ENCODE measurements around a stretch of chr6.

DNA sequence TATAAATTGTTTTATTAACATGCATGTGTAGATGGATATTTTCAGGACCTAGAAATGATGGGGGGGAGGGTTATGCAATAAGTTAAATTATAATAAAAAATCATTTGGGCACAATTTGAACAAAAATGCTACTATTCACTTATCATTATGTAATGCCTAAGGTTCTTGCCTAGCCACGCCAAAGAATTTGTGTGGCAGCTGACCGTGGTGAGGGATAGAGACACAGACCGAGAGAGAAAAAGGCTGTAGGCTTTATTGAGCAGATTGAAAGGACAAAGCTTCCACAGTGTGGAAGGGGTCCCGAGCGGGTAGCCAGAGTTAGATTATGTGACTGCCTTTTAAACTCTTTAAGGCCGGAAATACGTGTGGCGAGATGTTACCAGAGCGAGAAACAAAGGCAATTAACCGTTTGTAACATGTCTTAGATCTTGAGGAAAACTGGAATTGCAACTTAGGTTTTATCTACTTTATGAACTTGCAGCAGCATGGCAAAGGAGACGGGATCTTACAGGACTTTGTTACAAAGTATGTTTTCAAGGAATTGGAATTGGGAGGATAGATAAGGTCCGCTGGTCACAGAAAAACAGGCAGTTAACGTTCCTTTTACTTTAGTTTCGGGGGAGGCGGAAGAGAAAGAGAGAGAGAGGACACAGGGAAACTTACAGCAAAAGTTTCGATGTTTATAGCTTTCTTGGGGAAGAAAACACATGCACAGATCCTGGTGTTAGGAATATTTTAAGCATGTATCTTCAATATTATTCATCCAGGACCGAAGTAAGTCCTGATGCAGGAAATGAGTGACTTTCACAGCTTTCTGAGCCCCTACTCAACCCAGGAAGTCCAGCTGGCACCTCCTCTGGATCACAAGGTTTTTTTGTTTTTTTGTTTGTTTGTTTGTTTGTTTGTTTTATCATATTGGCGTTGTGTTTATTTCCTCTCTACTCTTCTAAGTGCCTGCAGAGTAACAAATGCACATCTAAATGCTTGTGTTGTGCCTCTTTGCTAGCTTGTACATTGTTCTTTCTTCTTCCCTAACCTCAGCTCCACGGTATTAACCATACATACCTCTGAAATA is 594.7 kb upstream of the ADGRB3 start:
- PRO-cap, 2 experiments = no peak in any of the 2 experiments
- RAMPAGE, long total RNA, 4 experiments = no peak in any of the 4 experiments

- PRO-cap, 2 experiments = no peak in any of the 2 experiments
- RAMPAGE, long total RNA, 4 experiments = no peak in any of the 4 experiments
These were observed 122.6 kb downstream of the ADGRB3 start for GRCh38 chr6:68757741-68758108.

DNA sequence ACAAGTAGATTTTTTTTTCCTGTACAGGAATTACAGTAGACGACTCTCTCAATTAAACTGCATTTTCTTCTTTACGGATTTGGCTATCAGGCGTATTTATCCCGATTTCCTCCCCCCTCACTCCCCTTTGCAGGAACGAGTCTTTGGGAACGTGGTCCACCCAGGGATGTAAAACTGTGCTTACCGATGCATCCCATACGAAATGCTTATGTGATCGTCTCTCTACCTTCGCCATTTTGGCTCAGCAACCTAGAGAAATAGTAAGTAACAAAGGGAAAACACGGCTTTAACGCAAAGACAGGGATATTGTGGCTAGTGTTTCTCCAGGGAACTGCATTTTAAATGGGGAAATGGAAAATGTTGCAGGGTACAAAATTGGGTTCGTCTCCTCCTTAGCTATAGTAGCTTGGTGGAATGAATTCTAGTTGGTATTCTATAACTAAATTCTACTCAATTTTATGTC is 563.6 kb downstream of the LMBRD1 start:
- PRO-cap, 2 experiments = no peak in any of the 2 experiments
- RAMPAGE, long total RNA, 4 experiments = no peak in any of the 4 experiments

- PRO-cap, 2 experiments = no peak in any of the 2 experiments
- RAMPAGE, long total RNA, 4 experiments = no peak in any of the 4 experiments
These were observed 351.6 kb downstream of the LMBRD1 start for GRCh38 chr6:69445257-69445601.

GRCh38 chr6:69456436-69456741 is 340.4 kb downstream of the LMBRD1 start:
- PRO-cap, 2 experiments = no peak in any of the 2 experiments
- RAMPAGE, long total RNA, 4 experiments = no peak in any of the 4 experiments

- PRO-cap, 2 experiments = no peak in any of the 2 experiments
- RAMPAGE, long total RNA, 4 experiments = start-site peak on the minus strand in 1 of 4 experiments, at chr6:69769360-69769366 at its widest, 5 reads per replicate
These were observed 27.7 kb downstream of the LMBRD1 start for GRCh38 chr6:69769126-69769545.

- PRO-cap, 2 experiments = no peak in any of the 2 experiments
- RAMPAGE, long total RNA, 4 experiments = no peak in any of the 4 experiments
These were observed 29.2 kb upstream of the LMBRD1 start for GRCh38 chr6:69825904-69826419.

- PRO-cap, 2 experiments = no peak in any of the 2 experiments
- RAMPAGE, long total RNA, 4 experiments = no peak in any of the 4 experiments
These were observed 17.1 kb upstream of the FAM135A start for GRCh38 chr6:70396027-70396708.

- PRO-cap, 2 experiments = no peak in any of the 2 experiments
- RAMPAGE, long total RNA, 4 experiments = no peak in any of the 4 experiments
These were observed 141.3 kb downstream of the B3GAT2 start for GRCh38 chr6:70815440-70816068.

- PRO-cap, 2 experiments = peak in 1 of 2 experiments; most common plus-strand start chr6:71108124 (in 1); most common minus-strand start chr6:71107990 (in 1)
- RAMPAGE, long total RNA, 4 experiments = no peak in any of the 4 experiments
These were observed 151.1 kb upstream of the B3GAT2 start for GRCh38 chr6:71107806-71108594.

- PRO-cap, 2 experiments = no peak in any of the 2 experiments
- RAMPAGE, long total RNA, 4 experiments = start-site peak on the minus strand in 3 of 4 experiments, at chr6:71312262-71312619 at its widest, 10 to 16 reads per replicate
These were observed 23.8 kb downstream of the OGFRL1 start for GRCh38 chr6:71312331-71312892.

DNA sequence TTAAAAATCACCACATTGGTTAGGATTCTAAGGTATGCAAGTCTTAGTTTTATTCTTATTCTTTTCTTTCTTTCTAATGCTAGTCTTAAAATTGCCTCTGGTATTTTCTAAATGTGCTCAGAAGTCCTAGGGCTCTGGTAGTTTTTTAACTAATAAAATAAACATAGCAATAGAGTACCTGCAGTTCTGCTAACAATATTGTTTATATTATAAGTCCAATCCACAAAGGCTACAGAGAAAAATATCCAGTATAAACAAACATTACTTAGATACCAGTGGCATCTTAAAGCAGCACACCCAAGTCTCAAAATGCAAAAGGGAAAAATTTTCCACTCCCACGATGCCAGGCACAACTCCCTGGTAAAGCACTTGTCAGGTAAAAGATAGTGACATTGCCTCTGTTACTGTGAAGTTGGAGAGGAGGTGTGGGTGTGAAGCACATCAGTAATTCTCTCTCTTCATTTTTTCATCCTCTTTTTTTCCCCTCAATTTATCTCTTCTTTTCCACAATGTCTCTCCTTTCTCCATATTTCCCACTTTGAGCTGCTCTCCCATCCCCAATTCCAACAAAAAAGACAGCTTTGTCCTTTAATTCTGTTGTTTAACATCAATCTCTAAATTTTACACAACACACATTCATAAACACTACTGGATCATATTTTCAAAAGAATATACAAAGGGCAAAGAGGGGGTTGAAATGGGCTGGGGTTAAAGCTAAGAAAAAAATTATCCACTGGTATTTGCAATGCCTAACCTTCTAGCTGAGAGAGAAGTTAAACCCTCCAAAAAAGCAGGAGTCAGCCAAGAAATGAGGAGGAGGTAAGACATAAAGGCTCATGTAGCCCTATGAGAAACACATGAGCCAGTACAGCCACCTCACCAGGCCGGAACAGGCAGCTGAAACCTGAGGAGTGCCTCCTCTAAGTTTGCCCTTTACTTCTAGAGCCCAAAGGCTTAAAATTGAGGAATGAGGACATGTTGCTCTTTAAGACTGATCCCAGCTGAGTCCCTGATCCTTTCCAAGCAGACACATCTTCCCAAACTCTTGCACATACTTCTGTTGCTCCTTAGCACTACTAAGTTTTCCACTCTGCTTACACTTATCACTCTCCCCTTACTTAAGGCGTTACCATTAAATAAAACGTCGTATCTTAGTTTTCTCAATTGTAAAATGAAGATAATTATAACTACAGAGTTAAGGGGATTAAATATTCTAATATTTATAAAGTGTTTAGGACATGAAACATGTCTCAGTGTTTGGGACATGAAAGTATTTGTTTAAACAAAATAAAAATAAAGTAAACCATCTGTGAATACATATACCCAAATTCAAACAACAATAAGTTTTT is 123.7 kb downstream of the OGFRL1 start:
- PRO-cap, 2 experiments = no peak in any of the 2 experiments
- RAMPAGE, long total RNA, 4 experiments = start-site peak on the minus strand in 1 of 4 experiments, centred at position 696 of the sequence, 29 reads per replicate

DNA sequence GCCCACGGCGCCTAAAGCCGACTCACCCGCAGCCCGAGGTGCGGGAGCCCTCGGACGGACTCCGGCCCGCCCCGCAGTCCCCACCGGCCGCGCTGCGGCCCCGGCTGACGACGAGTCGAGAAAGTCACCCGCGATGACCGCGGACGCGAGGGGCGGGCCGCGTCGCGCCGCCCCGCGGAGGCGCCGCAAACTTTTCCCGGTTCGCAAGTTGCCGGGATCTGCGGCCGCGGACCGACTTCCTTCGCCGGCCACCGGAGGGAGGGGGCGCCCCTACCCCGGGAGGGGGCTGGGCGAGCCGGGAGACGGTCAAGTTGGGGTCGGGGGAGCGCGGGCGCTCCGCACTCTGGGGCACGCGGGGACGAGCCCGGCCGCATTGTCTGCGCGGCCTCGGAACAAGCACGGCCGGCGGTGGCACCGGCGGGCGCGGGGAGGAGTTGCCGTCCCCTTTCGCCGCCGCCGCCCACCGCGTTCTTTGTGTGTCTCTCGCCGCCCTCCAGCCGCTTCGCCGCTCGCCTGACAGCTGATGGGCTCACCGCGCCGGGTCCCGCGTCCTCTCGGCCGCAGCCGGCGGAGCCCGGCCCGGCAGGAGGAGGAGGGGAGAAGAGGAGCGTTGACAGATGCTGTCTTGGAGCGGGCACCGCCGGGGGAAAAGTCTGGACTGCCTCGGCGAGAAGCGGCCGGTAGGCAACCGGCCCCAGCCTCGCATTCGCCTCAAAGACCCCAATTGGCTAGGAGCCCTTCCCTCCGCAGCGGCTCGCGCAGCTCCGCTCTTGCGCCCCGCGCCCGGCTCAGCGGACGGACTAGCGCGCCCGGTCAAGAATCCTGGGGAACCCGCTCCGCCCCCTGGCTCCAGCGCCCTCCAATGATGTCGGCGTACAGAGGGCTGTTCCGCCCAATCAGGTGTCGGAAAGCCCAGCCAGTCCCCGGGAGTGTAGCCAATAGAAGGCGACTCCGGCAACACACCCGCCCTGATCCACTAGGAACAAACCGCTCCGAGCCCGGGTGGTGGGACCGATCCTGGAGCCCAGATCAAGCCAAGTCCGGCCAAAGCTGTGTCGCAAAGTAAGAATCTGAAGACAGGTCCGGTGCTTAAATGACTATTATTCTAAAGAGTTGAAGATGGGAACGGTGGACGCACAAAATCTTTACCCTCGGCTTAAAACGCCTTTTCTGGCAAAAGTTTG is 131.8 kb downstream of the OGFRL1 start:
- PRO-cap, 2 experiments = peak in 2 of 2 experiments; most common plus-strand start position 206 of the sequence (in 1); most common minus-strand start position 106 of the sequence (in 2)
- RAMPAGE, long total RNA, 4 experiments = start-site peak on the minus strand in 3 of 4 experiments, centred at positions 110 to 807 of the sequence, 37 to 175 reads per replicate

DNA sequence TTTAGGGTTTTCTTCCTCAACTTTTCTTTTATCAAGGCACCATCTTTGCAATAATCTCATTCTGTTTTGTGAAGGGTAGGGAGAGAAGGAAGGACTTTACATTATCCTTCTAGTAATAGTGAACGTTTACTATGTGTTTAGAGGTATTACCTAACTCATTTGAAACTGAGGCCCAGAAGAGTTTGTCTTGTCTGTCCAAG is 164.8 kb downstream of the RIMS1 start:
- PRO-cap, 2 experiments = no peak in any of the 2 experiments
- RAMPAGE, long total RNA, 4 experiments = no peak in any of the 4 experiments

DNA sequence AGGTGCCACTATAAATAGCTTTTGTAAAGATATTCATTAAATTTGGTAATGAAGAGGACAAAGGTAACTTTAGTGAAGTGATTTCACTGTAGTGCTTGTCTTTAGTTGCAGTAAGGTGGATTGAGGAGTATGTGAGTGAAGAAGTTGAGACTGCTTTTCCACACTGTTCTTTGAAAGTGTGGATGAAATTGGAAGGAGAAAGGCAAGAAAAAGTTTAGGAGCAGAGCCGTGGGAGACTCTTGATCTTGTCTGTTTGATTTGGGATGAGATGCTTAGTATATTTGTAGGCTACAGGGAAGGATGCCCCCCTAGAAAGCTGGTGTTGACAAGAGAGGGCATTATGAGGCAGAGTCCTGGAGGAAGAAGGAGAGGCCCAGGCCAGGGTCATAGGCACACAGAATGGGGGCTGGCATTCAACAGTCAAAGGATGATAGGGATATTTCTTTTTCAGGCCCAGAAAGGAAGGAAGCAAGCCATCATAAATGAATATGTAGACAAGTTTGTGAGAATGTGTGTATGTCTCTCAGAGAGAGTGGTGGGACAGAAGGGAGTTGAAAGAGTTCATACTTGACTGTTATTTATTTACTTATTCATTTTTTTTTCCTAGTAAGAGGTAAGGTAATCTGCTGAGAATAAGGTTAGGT is 157.2 kb downstream of the KCNQ5 start:
- PRO-cap, 2 experiments = no peak in any of the 2 experiments
- RAMPAGE, long total RNA, 4 experiments = no peak in any of the 4 experiments

GRCh38 chr6:73422376-73422831 is 27.8 kb downstream of the DDX43 start:
- PRO-cap, 2 experiments = peak in 2 of 2 experiments; most common minus-strand start chr6:73422548 (in 2)
- RAMPAGE, long total RNA, 4 experiments = no peak in any of the 4 experiments

GRCh38 chr6:73515865-73516458 is 4.9 kb downstream of the EEF1A1 start:
- PRO-cap, 2 experiments = no peak in any of the 2 experiments
- RAMPAGE, long total RNA, 4 experiments = no peak in any of the 4 experiments

DNA sequence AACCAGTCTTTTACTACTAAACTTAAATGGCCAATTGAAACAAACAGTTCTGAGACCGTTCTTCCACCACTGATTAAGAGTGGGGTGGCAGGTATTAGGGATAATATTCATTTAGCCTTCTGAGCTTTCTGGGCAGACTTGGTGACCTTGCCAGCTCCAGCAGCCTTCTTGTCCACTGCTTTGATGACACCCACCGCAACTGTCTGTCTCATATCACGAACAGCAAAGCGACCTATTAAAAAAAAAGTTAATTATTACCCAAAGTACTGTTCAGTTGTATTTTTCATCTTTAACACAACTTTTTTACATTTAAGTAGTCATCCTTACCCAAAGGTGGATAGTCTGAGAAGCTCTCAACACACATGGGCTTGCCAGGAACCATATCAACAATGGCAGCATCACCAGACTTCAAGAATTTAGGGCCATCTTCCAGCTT is 3.1 kb downstream of the EEF1A1 start:
- PRO-cap, 2 experiments = no peak in any of the 2 experiments
- RAMPAGE, long total RNA, 4 experiments = start-site peak on the minus strand in 2 of 4 experiments, centred at positions 372 to 375 of the sequence, 1,564 to 2,317 reads per replicate

DNA sequence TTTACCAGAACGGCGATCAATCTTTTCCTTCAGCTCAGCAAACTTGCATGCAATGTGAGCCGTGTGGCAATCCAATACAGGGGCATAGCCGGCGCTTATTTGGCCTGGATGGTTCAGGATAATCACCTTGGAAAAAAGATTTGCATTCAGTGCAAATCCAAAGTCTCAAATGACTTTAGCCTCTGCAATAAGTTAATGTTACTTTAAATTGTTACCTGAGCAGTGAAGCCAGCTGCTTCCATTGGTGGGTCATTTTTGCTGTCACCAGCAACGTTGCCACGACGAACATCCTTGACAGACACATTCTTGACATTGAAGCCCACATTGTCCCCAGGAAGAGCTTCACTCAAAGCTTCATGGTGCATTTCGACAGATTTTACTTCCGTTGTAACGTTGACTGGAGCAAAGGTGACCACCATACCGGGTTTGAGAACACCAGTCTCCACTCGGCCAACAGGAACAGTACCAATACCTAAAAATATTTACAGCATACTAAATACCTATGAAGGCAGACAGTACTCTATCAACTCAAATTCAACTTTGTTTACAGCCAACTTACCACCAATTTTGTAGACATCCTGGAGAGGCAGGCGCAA is 2.6 kb downstream of the EEF1A1 start:
- PRO-cap, 2 experiments = no peak in any of the 2 experiments
- RAMPAGE, long total RNA, 4 experiments = start-site peak on the minus strand in 2 of 4 experiments, centred at positions 109 to 428 of the sequence, 616 to 1,653 reads per replicate

DNA sequence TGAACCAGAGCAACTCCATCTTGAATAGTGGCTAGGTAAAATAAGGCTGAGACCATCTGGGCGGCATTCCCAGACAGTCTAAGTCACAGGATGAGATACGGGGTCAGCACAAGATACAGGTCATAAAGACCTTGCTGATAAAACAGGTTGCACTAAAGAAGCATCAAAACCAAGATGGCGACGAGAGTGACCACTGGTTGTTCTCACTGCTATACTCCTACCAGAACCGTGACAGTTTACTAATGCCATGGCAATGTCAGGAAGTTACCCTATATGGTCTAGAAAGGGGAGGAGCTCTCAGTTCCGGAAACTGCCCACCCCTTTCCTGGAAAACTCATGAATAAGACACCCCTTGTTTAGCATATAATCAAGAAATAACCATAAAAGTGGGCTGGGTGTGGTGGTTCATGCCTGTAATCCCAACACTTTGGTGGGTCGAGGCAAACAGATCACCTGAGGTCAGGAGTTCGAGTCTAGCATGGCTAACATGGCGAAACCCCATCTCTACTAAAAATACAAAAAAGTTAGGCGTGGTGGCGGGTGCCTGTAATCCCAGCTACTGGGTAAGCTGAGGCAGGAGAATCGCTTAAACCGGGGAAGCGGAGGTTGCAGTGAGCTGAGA is 44.0 kb upstream of the EEF1A1 start:
- PRO-cap, 2 experiments = no peak in any of the 2 experiments
- RAMPAGE, long total RNA, 4 experiments = no peak in any of the 4 experiments